K562 (cell line): ENCODE measurements around the genes SH2B2, ARMC10 and SLC26A5.

- RAMPAGE, long total RNA, result no peak
- RRBS, result 7% methylated on average over 2 of the region's 28 CpGs
PRO-cap:
- standard, result no peak
- CoPRO, capped RNA only, 2 experiments, result no peak in any of the 2 experiments
- CoPRO, capped and uncapped RNA, 2 experiments, result no peak in any of the 2 experiments
- CoPRO, uncapped RNA only, 2 experiments, result no peak in any of the 2 experiments
CAGE:
- cytosol, long polyA plus RNA, result no peak
- long polyA plus RNA, result no peak
- nucleolus, long total RNA, result no peak
- nucleus, long polyA plus RNA, result no peak
Measured at GRCh38 chr7:102284692-102285958, 1.5 kb upstream of the SH2B2 start.

- RAMPAGE, long total RNA, result no peak
- RRBS, result 4% methylated on average over 58 of the region's 98 CpGs
PRO-cap:
- standard, result bidirectional peak, plus-strand start at chr7:102286913, minus-strand start at chr7:102286725
- CoPRO, capped RNA only, 2 experiments, result peak in 2 of 2 experiments; most common plus-strand start chr7:102286913 (in 2); most common minus-strand start chr7:102286725 (in 2)
- CoPRO, capped and uncapped RNA, 2 experiments, result peak in 2 of 2 experiments; most common plus-strand start chr7:102286913 (in 1); most common minus-strand start chr7:102286725 (in 2)
- CoPRO, uncapped RNA only, 2 experiments, result peak in 1 of 2 experiments; most common plus-strand start chr7:102286841 (in 1); most common minus-strand start chr7:102286725 (in 1)
CAGE:
- cytosol, long polyA plus RNA, result no peak
- long polyA plus RNA, result no peak
- nucleolus, long total RNA, result no peak
- nucleus, long polyA plus RNA, result no peak
Measured at GRCh38 chr7:102286645-102287322, at the start of gene SH2B2. TSS of gene SH2B2 (plus strand) at chr7:102286868.

DNA sequence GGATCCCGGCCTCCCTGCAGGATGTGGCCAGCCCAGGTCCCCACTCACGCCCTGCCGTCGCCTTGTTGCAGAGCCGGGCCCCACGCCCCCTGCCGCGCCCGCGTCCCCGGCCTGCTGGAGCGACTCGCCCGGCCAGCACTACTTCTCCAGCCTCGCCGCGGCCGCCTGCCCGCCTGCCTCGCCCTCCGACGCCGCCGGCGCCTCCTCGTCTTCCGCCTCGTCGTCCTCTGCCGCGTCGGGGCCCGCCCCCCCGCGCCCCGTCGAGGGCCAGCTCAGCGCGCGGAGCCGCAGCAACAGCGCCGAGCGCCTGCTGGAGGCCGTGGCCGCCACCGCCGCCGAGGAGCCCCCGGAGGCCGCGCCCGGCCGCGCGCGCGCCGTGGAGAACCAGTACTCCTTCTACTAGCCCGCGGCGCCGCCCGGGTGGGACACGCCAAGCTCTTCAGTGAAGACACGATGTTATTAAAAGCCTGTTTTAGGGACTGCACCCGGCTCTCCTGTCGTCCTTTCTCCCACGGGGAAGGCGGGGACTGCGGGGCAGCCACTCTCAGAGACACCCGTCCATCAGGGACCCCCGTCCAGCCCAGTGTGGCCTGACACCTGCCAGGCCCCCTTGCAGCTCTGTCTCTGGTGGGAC is 34.7 kb downstream of the SH2B2 start:
- RAMPAGE, long total RNA, result no peak
- RRBS, result 5% methylated on average over 28 of the region's 73 CpGs
PRO-cap:
- standard, result no peak
- CoPRO, capped RNA only, 2 experiments, result no peak in any of the 2 experiments
- CoPRO, capped and uncapped RNA, 2 experiments, result no peak in any of the 2 experiments
- CoPRO, uncapped RNA only, 2 experiments, result no peak in any of the 2 experiments
CAGE:
- cytosol, long polyA plus RNA, result no peak
- long polyA plus RNA, result no peak
- nucleolus, long total RNA, result no peak
- nucleus, long polyA plus RNA, result no peak

- RAMPAGE, long total RNA, result no peak
- RRBS, result no CpG with 5 or more reads among the region's 12 CpGs
PRO-cap:
- standard, result no peak
- CoPRO, capped RNA only, 2 experiments, result no peak in any of the 2 experiments
- CoPRO, capped and uncapped RNA, 2 experiments, result no peak in any of the 2 experiments
- CoPRO, uncapped RNA only, 2 experiments, result no peak in any of the 2 experiments
CAGE:
- cytosol, long polyA plus RNA, result no peak
- long polyA plus RNA, result no peak
- nucleolus, long total RNA, result no peak
- nucleus, long polyA plus RNA, result no peak
Measured at GRCh38 chr7:102329258-102329814, 26.9 kb downstream of the SPDYE6 start.

- RAMPAGE, long total RNA, result no peak
- RRBS, result no CpG with 5 or more reads among the region's 13 CpGs
PRO-cap:
- standard, result no peak
- CoPRO, capped RNA only, 2 experiments, result no peak in any of the 2 experiments
- CoPRO, capped and uncapped RNA, 2 experiments, result peak in 1 of 2 experiments; most common plus-strand start chr7:102399297 (in 1)
- CoPRO, uncapped RNA only, 2 experiments, result peak in 2 of 2 experiments; most common plus-strand start chr7:102399507 (in 2)
CAGE:
- cytosol, long polyA plus RNA, result no peak
- long polyA plus RNA, result no peak
- nucleolus, long total RNA, result no peak
- nucleus, long polyA plus RNA, result no peak
Measured at GRCh38 chr7:102399185-102399945, 3.2 kb downstream of the PRKRIP1 start.

- RAMPAGE, long total RNA, result no peak
- RRBS, result no CpG with 5 or more reads among the region's 8 CpGs
PRO-cap:
- standard, result no peak
- CoPRO, capped RNA only, 2 experiments, result no peak in any of the 2 experiments
- CoPRO, capped and uncapped RNA, 2 experiments, result no peak in any of the 2 experiments
- CoPRO, uncapped RNA only, 2 experiments, result no peak in any of the 2 experiments
CAGE:
- cytosol, long polyA plus RNA, result no peak
- long polyA plus RNA, result no peak
- nucleolus, long total RNA, result no peak
- nucleus, long polyA plus RNA, result no peak
Measured at GRCh38 chr7:102612058-102612336, 4.6 kb downstream of the RASA4 start.

DNA sequence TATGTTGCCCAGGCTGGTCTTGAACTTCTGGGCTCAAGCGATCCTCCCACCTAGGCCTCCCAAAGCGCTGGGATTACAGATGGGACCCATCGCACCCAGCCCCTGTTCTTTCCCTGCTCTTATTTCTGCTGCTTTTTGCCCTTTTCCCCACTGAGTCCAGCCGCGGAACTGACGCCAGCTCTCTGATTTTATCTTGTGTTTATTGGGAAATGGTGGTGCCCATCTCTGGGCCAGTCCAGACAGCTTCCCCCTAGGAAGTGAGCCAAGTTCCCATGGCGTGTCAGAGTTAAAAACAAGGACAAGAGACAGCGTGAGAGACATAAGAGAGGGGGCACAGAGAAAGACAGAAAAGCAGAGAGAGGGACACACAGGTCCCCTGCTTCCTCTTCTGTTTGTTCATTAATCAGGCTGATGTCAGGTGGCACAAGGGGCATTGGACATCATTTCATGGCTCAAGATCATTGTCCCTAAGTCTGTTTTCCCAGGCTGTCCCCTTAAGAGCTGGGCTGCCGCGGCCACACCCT is 11.9 kb downstream of the UPK3BL1 start:
- RAMPAGE, long total RNA, result no peak
- RRBS, result no CpG with 5 or more reads among the region's 10 CpGs
PRO-cap:
- standard, result no peak
- CoPRO, capped RNA only, 2 experiments, result no peak in any of the 2 experiments
- CoPRO, capped and uncapped RNA, 2 experiments, result no peak in any of the 2 experiments
- CoPRO, uncapped RNA only, 2 experiments, result no peak in any of the 2 experiments
CAGE:
- cytosol, long polyA plus RNA, result no peak
- long polyA plus RNA, result no peak
- nucleolus, long total RNA, result no peak
- nucleus, long polyA plus RNA, result no peak

DNA sequence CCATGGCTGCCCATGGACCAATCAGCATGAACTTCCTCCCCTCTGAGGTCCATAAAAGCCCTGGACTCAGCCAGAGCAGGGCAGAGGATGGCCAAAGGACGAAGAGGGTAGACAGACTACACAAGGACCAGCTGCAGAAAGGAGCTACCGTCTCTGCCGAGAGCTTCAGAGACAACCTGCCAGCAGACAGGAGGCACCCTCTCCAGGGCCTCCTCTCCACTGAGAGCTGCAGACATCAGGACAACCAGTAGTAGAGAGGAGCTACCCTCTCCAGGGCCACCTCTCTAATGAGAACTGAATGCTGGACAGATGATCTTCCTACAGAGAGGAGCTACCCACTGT is 4.3 kb upstream of the FAM185A start:
- RAMPAGE, long total RNA, result no peak
- RRBS, result no CpG with 5 or more reads among the region's 3 CpGs
PRO-cap:
- standard, result no peak
- CoPRO, capped RNA only, 2 experiments, result no peak in any of the 2 experiments
- CoPRO, capped and uncapped RNA, 2 experiments, result no peak in any of the 2 experiments
- CoPRO, uncapped RNA only, 2 experiments, result no peak in any of the 2 experiments
CAGE:
- cytosol, long polyA plus RNA, result no peak
- long polyA plus RNA, result no peak
- nucleolus, long total RNA, result no peak
- nucleus, long polyA plus RNA, result no peak

- RAMPAGE, long total RNA, result no peak
- RRBS, result 4% methylated on average over 27 of the region's 72 CpGs
PRO-cap:
- standard, result bidirectional peak, plus-strand start at chr7:103074650, minus-strand start at chr7:103074568; bidirectional peak, plus-strand start at chr7:103074899, minus-strand start at chr7:103074785; bidirectional peak, plus-strand start at chr7:103075159, minus-strand start at chr7:103075009
- CoPRO, capped RNA only, 2 experiments, result peak in 2 of 2 experiments; most common plus-strand start chr7:103075159 (in 2); most common minus-strand start chr7:103074785 (in 2)
- CoPRO, capped and uncapped RNA, 2 experiments, result peak in 2 of 2 experiments; most common plus-strand start chr7:103075140 (in 2); most common minus-strand start chr7:103075102 (in 2)
- CoPRO, uncapped RNA only, 2 experiments, result peak in 2 of 2 experiments; most common plus-strand start chr7:103075140 (in 1); most common minus-strand start chr7:103075085 (in 1)
CAGE:
- cytosol, long polyA plus RNA, result start-site peak on the plus strand at chr7:103074896-103074969, 204 and 140 reads in 2 replicates; start-site peak on the plus strand at chr7:103075108-103075187, 1,014 and 867 reads in 2 replicates
- long polyA plus RNA, result start-site peak on the plus strand at chr7:103075127-103075168, 545 and 785 reads in 2 replicates
- nucleolus, long total RNA, result no peak
- nucleus, long polyA plus RNA, result start-site peak on the plus strand at chr7:103074855-103074969, 86 and 145 reads in 2 replicates; start-site peak on the plus strand at chr7:103075119-103075155, 351 and 113 reads in 2 replicates
Measured at GRCh38 chr7:103074431-103075252, at the start of gene ARMC10. TSS of gene ARMC10 (plus strand) at chr7:103075140.

DNA sequence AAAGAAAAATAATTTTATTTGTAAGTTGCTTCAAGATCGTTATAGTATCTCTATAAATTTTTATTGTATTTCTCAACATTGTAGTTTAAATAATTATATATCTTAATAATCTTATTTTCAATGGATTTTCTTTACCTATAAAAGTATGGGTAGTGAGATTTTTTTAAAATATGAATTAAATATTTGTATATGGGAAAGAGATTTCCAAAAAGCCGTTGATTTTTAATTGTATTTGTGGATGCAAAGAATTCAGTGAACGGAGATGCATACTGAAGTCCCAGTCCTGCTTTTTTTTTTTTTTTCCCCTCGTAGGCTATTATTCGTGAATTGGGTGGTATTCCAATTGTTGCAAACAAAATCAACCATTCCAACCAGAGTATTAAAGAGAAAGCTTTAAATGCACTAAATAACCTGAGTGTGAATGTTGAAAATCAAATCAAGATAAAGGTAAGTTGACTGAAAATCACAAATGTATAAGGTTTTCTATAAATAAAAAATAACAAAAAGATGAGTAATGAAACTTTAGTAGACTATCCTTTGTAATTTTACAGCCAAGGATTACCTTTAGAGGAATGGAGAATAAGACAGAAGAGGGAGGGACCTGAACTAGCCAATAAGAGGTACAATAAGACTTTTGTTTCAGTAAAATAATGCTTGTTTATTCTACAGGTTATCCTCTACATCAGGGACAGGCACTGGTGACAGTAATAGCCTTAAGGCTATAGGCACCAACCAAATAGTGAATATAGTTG is 11.6 kb downstream of the ARMC10 start:
- RAMPAGE, long total RNA, result no peak
- RRBS, result no CpG with 5 or more reads among the region's 5 CpGs
PRO-cap:
- standard, result no peak
- CoPRO, capped RNA only, 2 experiments, result no peak in any of the 2 experiments
- CoPRO, capped and uncapped RNA, 2 experiments, result no peak in any of the 2 experiments
- CoPRO, uncapped RNA only, 2 experiments, result peak in 2 of 2 experiments; most common plus-strand start position 542 of the sequence (in 1); most common minus-strand start position 539 of the sequence (in 1)
CAGE:
- cytosol, long polyA plus RNA, result no peak
- long polyA plus RNA, result no peak
- nucleolus, long total RNA, result no peak
- nucleus, long polyA plus RNA, result no peak

DNA sequence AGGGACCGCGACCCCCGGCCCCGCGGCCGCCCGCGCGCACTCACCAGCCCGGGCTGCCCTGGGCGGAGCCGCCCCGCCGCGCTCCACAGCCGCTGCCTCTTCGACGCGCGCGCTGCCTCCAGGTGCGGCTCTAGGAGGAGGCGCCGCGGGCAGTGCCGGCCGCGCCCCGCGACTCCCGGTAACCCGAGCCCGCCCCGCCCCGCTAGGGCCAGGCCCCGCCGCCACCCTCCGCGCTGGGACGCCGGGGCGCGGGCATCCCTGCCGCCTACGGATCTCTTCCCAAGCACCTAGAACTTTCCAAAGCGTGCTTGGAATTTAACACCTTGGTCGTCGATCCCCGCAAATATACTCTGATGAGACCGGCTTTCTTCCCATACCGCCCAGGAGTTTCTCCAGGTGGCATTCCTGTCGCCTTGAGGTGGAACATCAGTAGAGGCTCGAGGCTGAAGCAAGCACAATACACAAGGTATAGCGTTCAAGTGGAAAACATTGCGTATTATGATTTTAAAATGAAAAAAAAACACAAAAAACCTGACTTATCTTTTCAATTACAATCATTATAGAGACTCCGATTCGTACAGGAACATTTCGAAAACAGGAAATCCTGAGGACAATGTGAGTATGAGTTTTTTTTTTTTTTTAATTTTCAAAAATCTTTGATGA is at the start of gene SLC26A5:
Gene SLC26A5, minus strand, starts transcription at position 154 of the 663 bp plus-strand sequence.
- RAMPAGE, long total RNA, result no peak
- RRBS, result 2% methylated on average over 11 of the region's 58 CpGs
PRO-cap:
- standard, result no peak
- CoPRO, capped RNA only, 2 experiments, result no peak in any of the 2 experiments
- CoPRO, capped and uncapped RNA, 2 experiments, result no peak in any of the 2 experiments
- CoPRO, uncapped RNA only, 2 experiments, result no peak in any of the 2 experiments
CAGE:
- cytosol, long polyA plus RNA, result no peak
- long polyA plus RNA, result no peak
- nucleolus, long total RNA, result no peak
- nucleus, long polyA plus RNA, result no peak

- RAMPAGE, long total RNA, result no peak
- RRBS, result no CpG with 5 or more reads among the region's 7 CpGs
PRO-cap:
- standard, result no peak
- CoPRO, capped RNA only, 2 experiments, result no peak in any of the 2 experiments
- CoPRO, capped and uncapped RNA, 2 experiments, result no peak in any of the 2 experiments
- CoPRO, uncapped RNA only, 2 experiments, result no peak in any of the 2 experiments
CAGE:
- cytosol, long polyA plus RNA, result no peak
- long polyA plus RNA, result no peak
- nucleolus, long total RNA, result no peak
- nucleus, long polyA plus RNA, result no peak
Measured at GRCh38 chr7:103987363-103987883, 2.0 kb downstream of the RELN start.

DNA sequence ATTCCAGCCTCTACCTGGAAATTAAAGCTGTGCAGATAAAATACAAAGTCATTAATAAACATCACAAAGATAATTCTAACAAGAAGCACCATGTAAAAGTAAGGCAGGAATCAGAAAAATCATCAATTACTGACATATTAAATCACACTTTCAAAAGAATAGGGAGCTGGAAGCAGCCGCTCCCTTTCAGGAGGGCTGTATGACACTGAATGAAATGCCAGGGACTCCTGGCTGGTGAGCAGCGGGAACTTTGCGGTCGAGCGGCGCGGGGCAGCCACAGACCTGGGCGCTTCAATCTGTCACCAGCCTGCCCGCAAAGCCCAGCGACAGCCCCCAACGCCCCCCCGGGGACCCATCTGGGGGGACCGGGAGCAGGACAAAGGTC is 1.1 kb downstream of the RELN start:
- RAMPAGE, long total RNA, result no peak
- RRBS, result no CpG with 5 or more reads among the region's 13 CpGs
PRO-cap:
- standard, result bidirectional peak, plus-strand start at position 212 of the sequence, minus-strand start at position 211 of the sequence
- CoPRO, capped RNA only, 2 experiments, result no peak in any of the 2 experiments
- CoPRO, capped and uncapped RNA, 2 experiments, result no peak in any of the 2 experiments
- CoPRO, uncapped RNA only, 2 experiments, result no peak in any of the 2 experiments
CAGE:
- cytosol, long polyA plus RNA, result no peak
- long polyA plus RNA, result no peak
- nucleolus, long total RNA, result no peak
- nucleus, long polyA plus RNA, result no peak

DNA sequence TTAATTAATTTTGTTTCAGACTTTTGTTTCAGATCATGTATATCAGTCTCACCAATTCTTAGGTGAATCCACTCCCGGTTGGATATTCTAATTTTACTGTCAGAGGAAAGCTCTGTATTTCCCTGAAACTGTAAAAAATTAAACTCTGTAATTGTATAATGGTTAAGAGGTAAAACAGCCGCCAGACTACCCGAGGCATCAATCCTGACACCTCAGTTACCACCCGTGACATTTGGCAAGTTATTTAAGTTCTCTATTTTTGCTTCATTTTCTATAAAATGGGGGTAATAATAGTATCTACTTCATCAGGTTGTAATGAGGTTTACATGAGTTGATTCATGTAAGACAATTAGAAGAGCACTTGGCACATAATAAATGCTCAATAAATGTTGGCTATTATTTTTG is 303.6 kb upstream of the KMT2E start:
- RAMPAGE, long total RNA, result no peak
- RRBS, result no CpG with 5 or more reads among the region's 4 CpGs
PRO-cap:
- standard, result no peak
- CoPRO, capped RNA only, 2 experiments, result no peak in any of the 2 experiments
- CoPRO, capped and uncapped RNA, 2 experiments, result no peak in any of the 2 experiments
- CoPRO, uncapped RNA only, 2 experiments, result no peak in any of the 2 experiments
CAGE:
- cytosol, long polyA plus RNA, result no peak
- long polyA plus RNA, result no peak
- nucleolus, long total RNA, result no peak
- nucleus, long polyA plus RNA, result no peak

DNA sequence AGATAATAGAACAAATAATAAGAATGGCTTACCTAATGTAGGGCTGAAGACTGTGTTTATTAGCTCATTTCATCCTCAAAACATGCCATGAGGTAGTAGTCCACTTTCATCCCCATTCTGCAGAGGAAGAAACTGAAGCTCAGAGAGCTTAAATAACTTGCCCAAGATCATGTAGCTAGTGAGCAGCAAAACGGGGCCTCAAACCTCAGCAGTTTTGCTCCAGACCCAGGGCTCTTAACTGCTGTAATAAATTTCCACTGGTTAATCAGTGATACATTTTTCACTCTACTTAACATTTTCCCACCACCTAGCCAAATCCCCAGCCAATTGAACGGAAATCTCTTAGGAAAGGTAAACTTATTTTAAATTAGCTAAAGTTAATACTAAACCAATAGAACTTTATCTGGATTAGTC is 87.6 kb upstream of the KMT2E start:
- RAMPAGE, long total RNA, result no peak
- RRBS, result no CpG with 5 or more reads among the region's 2 CpGs
PRO-cap:
- standard, result no peak
- CoPRO, capped RNA only, 2 experiments, result no peak in any of the 2 experiments
- CoPRO, capped and uncapped RNA, 2 experiments, result no peak in any of the 2 experiments
- CoPRO, uncapped RNA only, 2 experiments, result no peak in any of the 2 experiments
CAGE:
- cytosol, long polyA plus RNA, result no peak
- long polyA plus RNA, result no peak
- nucleolus, long total RNA, result no peak
- nucleus, long polyA plus RNA, result no peak

GRCh38 chr7:104983578-104984606 is 30.1 kb upstream of the KMT2E start:
- RAMPAGE, long total RNA, result no peak
- RRBS, result 3% methylated on average over 6 of the region's 62 CpGs
PRO-cap:
- standard, result bidirectional peak, plus-strand start at chr7:104983708, minus-strand start at chr7:104983678; bidirectional peak, plus-strand start at chr7:104983977, minus-strand start at chr7:104983903; bidirectional peak, plus-strand start at chr7:104984287, minus-strand start at chr7:104984169
- CoPRO, capped RNA only, 2 experiments, result peak in 2 of 2 experiments; most common plus-strand start chr7:104983986 (in 2); most common minus-strand start chr7:104983955 (in 2)
- CoPRO, capped and uncapped RNA, 2 experiments, result peak in 2 of 2 experiments; most common plus-strand start chr7:104983986 (in 1); most common minus-strand start chr7:104983964 (in 1)
- CoPRO, uncapped RNA only, 2 experiments, result peak in 2 of 2 experiments; most common plus-strand start chr7:104983683 (in 1); most common minus-strand start chr7:104983982 (in 1)
CAGE:
- cytosol, long polyA plus RNA, result no peak
- long polyA plus RNA, result no peak
- nucleolus, long total RNA, result no peak
- nucleus, long polyA plus RNA, result no peak

DNA sequence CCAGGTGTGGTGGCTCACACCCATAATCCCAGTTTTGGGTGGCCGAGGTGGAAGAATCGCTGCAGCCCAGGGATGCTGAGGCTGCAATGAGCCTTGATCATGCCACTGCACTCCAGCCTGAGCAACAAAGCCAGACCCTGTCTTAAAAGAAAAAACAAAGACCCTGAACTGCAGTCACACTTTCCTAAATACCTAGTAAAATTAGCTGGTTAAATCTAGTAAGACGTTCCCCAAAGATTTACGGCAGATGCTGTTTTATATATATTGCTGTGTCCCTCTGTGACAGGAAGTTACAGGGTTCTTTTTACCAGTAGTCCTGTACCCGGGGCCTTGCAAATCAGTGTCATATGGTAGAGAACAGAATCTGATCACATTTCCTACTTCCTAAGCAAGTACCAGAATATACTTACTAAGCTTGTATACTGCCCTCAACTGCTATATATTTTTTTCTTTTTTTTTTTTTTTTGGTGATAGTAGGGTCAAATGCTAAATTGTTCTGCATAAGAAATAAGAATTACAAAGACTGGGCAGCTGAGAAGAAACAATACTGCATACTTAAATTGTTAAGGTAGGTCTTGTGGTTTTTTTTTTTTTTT is 27.4 kb upstream of the KMT2E start:
- RAMPAGE, long total RNA, result no peak
- RRBS, result no CpG with 5 or more reads among the region's 5 CpGs
PRO-cap:
- standard, result no peak
- CoPRO, capped RNA only, 2 experiments, result no peak in any of the 2 experiments
- CoPRO, capped and uncapped RNA, 2 experiments, result no peak in any of the 2 experiments
- CoPRO, uncapped RNA only, 2 experiments, result peak in 1 of 2 experiments; most common minus-strand start position 439 of the sequence (in 1)
CAGE:
- cytosol, long polyA plus RNA, result no peak
- long polyA plus RNA, result no peak
- nucleolus, long total RNA, result no peak
- nucleus, long polyA plus RNA, result no peak

DNA sequence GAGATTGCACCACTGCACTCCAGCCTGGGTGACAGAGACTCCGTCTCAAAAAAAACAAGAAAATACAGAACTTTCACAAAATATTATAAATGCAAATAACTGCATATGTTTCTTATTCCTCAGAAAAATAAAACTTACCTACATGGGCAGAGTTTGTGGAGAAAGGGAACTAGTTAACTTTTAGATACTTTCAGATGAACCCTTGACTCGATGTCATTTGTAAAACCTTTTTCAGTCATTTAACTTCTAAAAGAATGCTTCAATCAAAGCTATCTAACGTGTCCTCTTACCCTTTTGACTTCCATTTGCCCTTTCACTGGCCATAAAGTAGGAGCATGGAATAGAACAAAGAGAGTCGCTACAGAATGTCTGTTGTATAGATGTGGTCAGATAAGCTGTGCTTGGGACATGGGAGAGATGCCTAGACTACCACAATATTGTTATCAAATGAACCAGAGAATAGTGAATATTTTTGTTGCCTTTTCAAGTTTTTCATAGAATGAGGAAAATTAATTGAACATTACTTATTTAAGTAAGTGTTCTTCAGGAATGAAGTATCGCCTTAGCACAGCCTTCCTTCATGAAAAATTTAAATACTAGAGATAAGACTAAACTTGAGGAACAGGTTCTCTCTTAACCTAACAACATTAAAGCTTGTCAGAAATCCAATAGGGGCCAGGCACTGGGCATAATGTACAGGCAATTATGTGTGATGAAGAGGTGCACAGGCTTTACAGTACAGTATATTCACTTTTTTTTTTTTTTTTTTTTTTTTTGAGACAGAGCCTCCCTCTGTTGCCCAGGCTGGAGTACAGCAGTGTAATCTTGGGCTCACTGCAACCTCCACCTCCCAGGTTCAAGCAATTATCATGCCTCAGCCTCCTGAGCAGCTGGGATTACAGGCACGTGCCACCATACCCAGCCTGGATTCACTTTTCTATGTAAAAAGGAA is 7.6 kb upstream of the KMT2E start:
- RAMPAGE, long total RNA, result no peak
- RRBS, result no CpG with 5 or more reads among the region's 6 CpGs
PRO-cap:
- standard, result no peak
- CoPRO, capped RNA only, 2 experiments, result no peak in any of the 2 experiments
- CoPRO, capped and uncapped RNA, 2 experiments, result no peak in any of the 2 experiments
- CoPRO, uncapped RNA only, 2 experiments, result peak in 2 of 2 experiments; most common minus-strand start position 82 of the sequence (in 1)
CAGE:
- cytosol, long polyA plus RNA, result no peak
- long polyA plus RNA, result no peak
- nucleolus, long total RNA, result no peak
- nucleus, long polyA plus RNA, result no peak